GM06990 (cell line): ENCODE data around the genes PLSCR4 and ZIC1.

- RRBS: no CpG with 5 or more reads among the region's 5 CpGs
These were observed 27.4 kb downstream of the PLSCR4 start for GRCh38 chr3:146223424-146224023.

DNA sequence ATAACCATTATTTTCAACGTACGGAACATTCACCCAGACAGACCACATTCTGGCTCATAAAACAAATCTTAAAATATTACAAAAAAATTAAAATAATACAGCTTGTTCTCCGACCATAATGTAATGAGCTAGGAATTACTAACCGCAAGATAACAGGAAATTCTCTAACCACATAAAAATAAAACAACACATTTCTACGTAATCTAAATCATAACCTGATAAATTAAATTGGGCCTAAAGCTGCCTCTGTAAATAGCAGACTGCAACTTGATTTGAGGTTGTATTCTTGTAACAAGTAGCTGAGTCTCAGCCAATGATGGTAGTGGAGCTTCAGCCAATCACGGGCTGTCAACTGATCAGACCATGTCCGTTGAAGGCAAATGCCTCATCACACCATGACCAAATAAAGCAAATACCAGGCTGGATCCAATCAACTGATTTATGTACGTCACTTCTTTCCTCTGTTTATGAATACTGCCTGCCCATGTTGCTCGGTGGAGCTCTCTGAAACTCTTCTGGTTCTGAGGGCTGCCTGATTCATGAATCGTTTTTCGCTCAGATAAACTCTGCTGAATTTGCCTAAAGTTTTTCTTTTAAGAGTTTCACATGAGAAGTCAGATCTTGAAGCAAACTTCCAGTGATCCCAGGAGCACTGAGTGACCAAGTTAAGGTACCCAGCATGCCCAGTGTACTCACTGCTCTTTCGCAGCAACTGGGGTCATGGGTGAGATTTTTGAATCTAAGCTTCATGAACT lies 9.0 kb downstream of the PLSCR4 start:
- RRBS: no CpG with 5 or more reads among the region's 12 CpGs

DNA sequence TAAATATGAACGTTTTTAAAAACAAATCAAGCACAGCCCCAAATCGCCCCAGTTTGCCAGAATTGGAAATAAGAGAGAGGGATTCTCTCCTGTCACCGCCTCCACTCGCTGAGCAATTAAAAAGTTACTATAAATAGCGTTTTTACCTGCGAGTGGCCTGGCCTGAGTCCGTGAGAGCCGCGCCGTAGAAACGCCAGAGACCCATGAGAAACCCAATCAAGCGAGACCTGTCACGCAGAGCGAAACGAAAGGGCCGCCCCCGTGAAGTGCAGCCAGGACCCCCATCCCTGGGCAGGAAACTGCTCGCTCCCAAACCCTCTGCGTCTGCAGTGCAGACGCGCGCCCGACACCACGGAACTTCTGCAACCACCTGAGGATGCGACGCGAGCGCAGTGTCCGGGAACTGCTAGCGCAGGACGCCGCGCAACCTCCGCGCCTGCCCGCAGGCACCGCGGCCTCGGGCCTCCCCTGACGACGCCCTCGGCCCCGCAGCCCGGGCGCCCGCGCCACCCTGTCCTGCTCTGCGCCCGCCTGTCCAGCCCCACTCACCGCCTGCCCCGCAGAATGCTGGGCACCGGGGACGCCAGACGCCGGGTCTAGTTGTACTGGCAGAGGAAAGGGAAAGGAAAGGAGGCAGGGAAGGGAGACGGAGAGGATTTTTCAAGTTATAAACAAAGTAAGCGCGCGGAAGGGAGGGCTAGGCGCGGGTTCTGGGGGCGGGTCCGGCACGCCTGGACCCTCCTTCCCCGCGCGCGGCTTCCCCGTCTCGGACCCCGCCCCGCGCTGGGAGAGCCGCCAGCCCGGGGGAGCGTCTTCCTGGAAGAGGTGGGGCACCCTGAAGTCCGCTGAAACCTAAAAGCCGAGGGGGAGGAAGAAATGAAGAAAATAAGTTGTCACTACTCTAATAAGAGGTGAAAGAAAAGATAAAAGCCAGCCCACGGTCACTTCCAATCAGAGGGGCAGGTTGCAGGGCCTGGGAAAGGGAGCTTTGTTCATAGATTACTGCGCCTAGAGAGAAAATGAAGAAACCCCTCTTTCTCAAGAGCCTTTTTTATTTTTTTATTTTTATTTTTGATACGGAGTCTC lies at the start of gene PLSCR4:
Gene PLSCR4, minus strand, starts transcription at position 695 of the 1,086 bp plus-strand sequence.
- RRBS: 11% methylated on average over 31 of the region's 81 CpGs

DNA sequence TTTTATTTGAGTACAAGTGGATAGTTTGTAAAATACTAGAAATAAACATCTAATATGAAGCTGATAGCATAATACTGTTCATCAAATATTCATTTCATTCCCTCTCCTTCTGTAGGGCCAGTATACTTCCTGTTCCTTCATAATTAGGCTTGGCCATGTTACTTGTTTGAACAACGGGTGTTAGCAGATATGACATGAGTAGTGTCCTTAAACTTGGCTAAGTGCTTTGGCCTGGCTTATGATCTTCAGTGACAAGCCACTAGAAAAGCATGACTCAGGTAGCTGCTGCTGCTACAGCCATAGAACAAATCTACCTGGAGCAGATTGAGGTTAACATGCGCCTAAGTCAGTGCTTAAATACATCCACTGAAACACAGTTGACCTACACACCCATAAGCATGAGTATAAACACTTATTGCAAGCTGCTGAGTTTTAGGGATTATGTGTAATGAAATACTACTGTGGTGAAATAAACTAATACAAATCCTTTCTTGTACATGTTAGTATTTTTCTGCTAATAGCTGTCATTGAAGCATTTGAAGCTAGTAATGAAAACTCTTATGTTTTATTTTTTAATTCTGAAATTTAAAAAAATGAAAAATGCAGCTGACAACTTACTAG lies 26.3 kb downstream of the PLSCR1 start:
- RRBS: no CpG with 5 or more reads among the region's 2 CpGs

DNA sequence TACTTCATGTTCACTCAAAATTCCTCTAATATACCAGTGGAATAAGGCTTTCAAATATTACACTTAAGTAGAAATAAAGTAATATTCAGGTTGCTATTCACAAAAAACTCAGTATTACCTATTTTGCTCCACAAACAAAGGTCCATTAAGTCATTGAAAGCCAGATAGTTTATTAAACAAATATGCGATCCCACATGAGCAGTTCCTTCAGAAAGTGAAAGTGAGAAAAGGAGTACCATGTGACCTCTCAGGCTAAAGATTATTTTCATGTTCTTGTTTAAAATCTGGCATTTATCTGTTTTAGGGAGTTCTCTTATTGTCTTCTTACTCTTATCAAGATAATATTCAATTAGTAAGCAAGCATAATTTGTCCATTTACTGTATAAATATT lies 19.9 kb upstream of the PLSCR5 start:
- RRBS: no CpG with 5 or more reads among the region's 1 CpG

DNA sequence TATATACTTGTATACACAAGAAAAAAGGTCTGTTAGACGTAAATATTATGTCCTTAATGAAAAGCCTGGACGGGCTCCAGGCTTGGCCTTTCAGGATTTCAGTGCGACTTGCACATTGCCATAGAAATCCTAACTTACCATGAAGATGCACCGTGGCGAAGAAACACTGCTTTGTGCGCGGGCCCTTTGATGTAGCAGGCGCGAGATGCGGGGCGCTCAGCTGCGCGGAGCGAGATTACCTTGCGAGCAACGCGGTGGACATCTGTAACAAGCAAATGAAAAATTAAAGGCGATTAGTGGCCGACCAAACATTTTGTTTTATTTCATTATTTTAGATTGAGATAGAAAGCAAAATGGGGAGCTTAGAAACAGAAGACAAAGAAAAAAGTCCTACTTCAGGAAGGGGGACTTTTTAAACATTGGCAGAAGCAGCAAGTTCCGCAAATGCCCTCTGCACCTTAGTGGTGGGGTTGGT lies 17.7 kb downstream of the ZIC4 start:
- RRBS: no CpG with 5 or more reads among the region's 20 CpGs

- RRBS: 66% methylated on average over 7 of the region's 17 CpGs
These were observed 547 bp upstream of the ZIC1 start for GRCh38 chr3:147408567-147409068.

DNA sequence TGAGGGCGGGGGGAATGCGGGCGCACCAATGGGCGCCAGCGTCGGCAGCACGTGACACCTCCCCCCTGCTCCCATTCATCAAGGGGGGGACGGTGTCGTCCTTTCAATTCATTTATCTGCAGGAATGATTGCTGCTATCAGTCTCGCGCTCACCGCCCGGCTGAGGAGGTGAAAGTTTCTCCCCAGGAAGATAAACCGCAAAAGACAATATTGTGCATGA lies at the start of gene ZIC1:
Gene ZIC1, plus strand, starts transcription at position 106 of the 220 bp plus-strand sequence.
- RRBS: no CpG with 5 or more reads among the region's 14 CpGs

- RRBS: no CpG with 5 or more reads among the region's 7 CpGs
These were observed 530.7 kb downstream of the ZIC1 start for GRCh38 chr3:147939925-147940124.

- RRBS: no CpG with 5 or more reads among the region's 3 CpGs
These were observed 618.5 kb upstream of the AGTR1 start for GRCh38 chr3:148079167-148079597.

- RRBS: no CpG with 5 or more reads among the region's 2 CpGs
These were observed 20.2 kb downstream of the AGTR1 start for GRCh38 chr3:148717936-148718286.

GRCh38 chr3:148951551-148951883 lies 39.8 kb upstream of the GYG1 start:
- RRBS: no CpG with 5 or more reads among the region's 1 CpG

DNA sequence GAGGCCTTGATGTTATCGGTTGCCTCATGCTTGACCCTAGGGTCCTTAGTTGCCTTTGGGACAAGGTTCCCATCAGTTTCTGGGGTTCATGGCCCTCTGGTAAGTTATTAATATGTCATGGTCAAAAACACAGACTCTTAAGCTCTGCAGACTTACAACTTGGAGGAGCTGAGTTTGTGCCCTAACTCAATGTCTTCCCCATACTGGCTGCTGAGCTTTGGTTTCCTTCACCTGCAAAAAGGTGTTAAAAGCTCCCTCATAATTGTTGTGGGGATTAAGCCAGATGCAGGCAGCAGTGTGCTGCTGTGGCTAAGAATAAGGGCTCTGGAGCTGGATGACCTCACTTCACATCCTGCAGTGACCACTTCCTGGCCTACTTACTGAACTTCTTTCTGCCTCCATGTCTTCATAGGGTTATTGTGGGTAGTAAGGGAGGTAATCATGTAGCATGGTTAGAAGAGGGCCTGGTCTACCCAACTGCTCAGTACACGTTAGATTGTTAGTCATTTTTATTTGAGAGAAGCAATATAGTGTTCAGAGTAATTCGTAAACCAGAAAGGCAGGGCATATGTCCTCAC lies 18.3 kb downstream of the GYG1 start:
- RRBS: no CpG with 5 or more reads among the region's 3 CpGs

DNA sequence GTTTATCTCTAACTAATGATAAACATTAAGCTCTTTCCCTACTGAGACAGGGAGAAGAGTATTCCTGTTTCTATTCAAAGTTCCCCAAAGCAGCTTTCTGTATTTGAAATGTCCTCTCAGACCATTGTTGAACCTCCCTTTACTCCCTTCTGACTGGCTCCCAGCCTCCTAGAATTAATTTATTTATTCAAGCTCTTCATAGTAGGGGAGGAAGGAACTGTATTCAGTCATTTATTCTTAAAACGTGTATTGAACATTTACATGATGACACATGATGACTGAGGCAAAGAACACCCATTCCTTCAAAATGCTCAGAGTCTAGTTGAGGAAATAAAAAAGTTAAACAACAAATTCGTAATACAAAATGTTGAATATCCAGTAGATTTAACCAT lies 7.2 kb upstream of the TM4SF18 start:
- RRBS: no CpG with 5 or more reads among the region's 2 CpGs

GRCh38 chr3:149375060-149376369 lies 1.9 kb downstream of the TM4SF1 start:
- RRBS: no CpG with 5 or more reads among the region's 7 CpGs

DNA sequence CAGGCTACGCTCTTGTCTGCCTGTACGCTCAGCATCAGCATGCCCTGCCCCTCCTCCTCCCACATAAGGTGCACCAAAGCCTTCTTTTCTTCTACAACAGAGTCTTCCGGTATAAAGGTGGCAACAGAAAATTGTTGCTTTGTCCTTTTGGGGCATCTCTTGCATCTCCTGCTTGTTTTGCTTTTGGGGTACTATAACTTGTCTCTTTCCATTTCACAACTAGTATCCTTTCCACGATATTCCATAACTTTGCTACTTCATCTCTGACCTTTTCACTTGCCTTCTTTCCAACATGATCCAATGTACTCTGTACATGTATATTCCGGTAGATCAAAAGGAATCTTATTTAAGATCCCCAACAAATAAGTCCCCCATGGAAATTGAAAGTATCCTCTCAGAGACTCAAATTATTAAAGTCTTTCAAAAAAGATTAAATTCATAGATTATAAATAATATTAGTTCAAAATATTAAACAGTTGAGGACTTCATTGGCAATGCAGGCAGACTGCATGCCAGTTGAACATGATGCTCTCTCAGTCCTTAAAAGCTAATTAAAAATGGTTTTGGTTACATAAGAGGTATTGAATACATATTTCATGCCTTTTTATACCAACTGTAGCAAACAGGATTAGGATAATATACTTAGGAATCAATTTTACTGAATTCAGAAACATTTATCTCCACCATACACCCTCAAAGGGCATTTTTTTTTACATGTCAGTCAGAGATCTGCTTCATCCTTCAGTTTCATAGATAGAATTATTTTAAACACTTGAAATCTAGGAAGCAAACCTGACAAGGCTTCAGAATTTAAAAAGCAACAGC lies 44.4 kb downstream of the TM4SF4 start:
- RRBS: no CpG with 5 or more reads among the region's 5 CpGs

- RRBS: no CpG with 5 or more reads among the region's 3 CpGs
These were observed 90.8 kb downstream of the WWTR1 start for GRCh38 chr3:149566870-149567673.

DNA sequence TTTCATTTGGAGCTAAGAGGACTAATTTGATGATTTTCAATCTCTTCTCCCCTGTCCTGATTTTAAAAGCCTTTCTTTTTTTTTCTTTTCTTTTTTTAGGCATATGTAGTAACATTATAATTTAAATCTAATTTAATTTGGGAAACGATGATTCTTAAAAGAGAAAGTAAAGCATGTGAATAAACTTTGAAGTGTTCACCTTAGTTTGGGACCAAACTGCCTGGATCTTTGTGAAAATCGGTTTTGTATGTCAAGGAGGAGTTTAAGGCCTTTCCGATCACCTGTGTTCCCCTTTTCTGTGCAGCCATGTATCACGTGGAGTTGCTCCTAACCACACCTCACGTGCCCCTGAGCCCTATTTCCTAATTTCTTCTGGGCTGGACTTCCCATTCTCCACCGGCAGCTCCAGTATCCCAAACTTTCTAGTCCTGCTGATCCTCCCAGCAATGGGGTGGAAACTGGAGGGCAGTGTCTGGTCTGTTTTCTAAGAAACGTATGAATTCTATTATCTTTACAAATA lies 43.3 kb upstream of the WWTR1 start:
- RRBS: no CpG with 5 or more reads among the region's 7 CpGs

- RRBS: no CpG with 5 or more reads among the region's 4 CpGs
These were observed 3.9 kb downstream of the RNF13 start for GRCh38 chr3:149816768-149817551.